GM23248 (cell line): Measurements from ENCODE around the gene PLCL2.

DNA sequence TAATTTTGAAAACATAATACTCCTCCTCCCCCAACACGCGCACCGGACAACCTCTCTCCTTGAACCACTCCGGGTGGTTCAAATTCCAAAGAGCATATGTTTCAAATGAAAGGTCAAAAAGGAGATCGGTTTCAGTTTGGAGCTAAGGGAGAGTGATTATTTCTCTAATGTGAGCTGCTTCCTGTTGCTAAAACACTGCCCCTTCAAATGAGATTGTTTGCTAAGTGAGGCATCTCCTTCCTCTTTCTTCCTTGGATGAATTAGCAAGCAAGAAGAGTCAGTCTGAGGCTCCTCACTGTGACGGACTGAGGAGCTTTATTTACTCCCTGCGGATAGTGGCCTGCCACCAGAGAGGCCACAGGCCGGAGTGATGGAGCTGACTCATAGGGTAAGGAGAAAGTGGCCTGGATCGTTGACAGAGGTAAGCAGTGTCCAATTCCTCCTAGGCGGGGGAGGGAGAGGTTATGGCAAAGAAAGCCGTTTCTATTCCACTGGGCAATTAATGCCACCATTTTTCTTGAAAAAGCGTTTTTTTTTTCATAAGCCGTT is 166.9 kb upstream of the ANKRD28 start:
- RAMPAGE, long total RNA = no peak

GRCh38 chr3:16055389-16056818 is 118.6 kb upstream of the GALNT15 start:
- RAMPAGE, long total RNA = no peak

GRCh38 chr3:16178147-16178812 is 3.8 kb downstream of the GALNT15 start:
- RAMPAGE, long total RNA = no peak

DNA sequence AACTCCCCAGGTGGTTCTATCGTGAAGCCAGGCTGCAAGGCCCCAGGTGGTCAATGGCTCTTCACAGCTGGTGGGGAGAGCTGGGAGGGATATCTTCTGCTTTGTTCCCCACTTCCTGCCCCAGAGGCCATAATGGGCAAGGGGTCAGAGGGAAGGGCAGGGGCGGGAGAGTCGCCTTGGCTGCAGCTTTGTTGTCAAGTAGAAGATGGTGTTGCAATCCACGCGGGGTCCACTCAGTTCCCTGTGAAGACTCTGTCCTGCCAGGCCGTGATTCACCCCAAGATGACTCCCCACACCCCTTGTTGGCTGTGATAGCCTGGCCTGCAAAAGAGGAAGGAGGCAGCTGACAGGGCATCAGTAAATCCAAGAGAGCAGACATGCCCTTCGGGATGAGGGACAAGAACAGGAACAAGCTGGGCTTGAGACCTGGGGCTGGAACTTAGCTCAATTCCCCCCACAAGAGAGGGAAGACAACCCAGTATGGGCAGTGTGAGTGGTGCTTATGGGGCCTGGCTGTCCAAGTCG is 6.9 kb downstream of the GALNT15 start:
- RAMPAGE, long total RNA = no peak

GRCh38 chr3:16243917-16244641 is 20.7 kb downstream of the DPH3 start:
- RAMPAGE, long total RNA = no peak

DNA sequence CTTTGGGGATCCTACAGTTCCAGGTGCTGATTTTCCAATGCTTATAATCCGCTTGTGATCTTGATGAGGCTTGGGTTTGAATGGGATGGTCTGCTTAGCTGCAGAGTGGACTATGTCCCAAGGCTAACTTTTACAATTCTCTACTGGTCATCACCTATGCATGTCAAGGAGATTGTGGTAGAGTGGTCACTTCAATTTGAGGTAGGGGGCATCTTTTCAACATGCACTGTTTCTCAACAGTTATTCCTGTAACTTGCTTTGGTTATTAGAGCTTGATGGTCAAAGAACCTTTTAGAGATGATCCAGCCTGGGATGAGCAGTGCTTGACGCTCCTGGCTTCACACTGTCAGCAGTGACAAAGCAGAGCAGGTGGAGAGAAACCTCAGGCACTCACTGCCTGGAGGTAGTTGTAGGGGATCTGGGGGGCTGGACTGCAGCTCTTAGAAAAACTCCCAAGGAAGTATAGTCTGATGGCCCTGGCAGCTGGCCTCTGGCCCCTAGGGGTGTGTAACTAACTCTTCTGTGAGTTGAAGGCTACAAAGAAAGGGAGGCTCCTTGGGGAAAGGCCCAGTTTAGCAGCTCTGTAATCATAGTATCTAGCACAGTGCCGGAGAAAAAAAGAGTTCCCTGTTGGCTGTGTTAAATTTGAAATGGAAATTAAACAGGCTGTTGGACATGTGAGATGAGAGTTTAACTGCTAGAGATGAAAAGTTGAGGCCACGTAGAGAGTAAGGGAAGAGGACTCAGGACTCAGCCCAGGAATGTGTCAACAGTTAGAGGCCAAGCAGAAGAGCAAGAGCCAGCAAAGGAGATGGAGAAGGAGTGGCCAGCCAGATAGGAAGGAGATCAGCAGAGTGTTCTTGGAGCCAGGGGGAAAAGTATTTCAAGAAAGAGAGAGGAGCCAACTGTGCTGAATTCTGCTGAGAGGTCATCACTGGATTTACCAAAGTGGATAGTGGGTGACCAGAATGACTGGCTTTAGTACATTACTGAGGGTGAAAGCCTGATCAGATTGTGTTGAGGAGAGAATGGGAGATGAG is 14.1 kb downstream of the OXNAD1 start:
- RAMPAGE, long total RNA = no peak

DNA sequence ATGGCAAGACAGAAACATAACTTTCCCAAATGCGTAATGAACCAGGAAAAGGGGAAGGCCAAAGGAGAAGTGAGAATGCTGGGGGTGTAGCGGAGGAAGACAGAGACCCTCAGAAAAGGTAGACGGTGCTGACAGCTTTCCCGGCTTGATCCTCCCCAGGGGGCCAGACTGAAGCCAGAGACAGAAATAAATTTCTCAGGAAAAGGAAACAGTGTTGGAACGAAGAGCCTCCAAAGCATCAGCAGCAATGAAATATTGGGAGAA is 107.6 kb downstream of the OXNAD1 start:
- RAMPAGE, long total RNA = no peak

- RAMPAGE, long total RNA = no peak
Observed at GRCh38 chr3:16427035-16427888, 86.2 kb downstream of the RFTN1 start.

DNA sequence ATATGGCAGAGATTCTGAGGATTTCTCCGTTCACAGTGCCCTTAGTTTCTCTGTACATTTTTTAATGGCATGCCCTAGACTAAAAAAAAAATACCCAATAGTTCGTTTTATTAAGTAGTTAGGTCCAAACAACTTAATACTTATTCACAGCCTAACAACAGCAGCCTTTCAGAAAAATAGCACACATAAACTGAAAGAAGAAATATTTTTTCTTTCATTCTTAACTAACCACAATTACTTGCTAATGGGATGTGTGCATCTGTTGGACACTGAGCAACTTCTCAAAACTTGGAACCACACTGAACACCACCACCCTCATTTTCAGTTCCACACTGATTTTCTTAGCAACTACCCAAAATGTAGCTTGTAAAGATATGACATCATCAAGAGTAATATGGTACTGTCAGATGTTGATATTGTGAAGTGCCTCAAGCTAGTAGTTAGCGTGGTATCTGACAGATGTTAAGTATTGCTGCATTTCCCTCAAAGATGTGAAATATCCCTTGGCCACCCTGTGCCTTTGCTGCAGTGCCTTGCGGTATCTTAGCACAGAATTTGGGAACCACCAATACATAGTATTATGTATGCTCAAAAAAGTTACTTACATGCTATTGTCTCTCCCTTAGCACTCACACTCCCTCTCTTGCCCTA is 9.3 kb downstream of the RFTN1 start:
- RAMPAGE, long total RNA = no peak

GRCh38 chr3:16517002-16517663 is 3.6 kb upstream of the RFTN1 start:
- RAMPAGE, long total RNA = no peak

- RAMPAGE, long total RNA = no peak
Observed at GRCh38 chr3:16545139-16546066, 31.9 kb upstream of the RFTN1 start.

DNA sequence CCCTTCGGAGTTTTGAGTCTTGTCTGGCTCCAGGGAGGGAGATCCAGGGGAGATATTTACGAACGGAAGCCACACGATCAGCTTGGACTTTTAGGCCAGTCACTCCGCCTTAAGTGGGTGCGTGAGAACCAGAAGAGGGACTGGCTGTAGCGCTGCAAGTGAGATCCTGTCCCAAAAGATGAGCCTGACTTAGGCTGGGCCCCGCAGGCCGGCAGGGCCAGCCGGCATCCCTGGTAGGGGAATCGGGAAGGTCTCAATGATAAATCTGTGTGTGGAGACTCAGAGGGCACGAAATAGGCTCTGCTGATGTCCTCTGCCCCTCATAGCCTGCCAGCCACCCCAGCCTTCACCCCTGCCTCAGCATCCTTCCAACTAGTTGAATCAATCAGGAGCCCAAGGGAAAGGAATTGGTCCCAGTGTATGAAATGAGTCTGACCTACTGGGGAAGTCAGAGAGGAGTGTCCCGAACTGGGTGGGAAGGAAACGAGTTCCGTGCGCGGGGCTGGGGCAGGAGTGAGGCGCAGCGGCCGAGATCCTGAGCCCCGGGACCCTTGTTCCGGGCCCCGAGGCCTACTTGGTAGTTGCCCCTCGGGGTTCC is 1.3 kb upstream of the PLCL2 start:
- RAMPAGE, long total RNA = no peak

DNA sequence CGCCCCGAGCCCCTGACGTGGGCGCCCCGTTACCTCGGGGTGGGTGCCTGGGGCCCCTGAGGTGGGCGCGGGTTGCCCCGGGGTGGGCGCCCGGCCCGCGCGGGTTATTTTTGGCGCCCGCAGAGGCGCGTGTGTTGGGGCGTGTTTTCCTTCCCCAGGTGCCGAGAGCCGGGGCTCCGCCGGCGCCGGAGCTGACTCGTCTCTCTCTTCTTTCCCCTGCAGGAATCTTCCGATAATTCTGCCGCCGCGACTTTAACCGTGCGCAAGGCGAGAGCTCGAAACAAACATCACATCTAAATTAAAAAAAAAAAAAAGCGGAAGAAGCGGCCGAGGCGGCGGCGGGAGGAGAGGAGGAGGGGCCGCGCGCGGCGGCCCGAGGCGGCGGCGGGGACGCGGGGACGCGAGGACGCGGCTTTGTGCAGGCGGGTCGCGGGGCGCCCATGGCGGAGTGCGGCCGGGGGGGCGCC is at the start of gene PLCL2:
PLCL2 (plus strand) TSS at position 356 of the 467 bp plus-strand sequence.
- RAMPAGE, long total RNA = no peak

DNA sequence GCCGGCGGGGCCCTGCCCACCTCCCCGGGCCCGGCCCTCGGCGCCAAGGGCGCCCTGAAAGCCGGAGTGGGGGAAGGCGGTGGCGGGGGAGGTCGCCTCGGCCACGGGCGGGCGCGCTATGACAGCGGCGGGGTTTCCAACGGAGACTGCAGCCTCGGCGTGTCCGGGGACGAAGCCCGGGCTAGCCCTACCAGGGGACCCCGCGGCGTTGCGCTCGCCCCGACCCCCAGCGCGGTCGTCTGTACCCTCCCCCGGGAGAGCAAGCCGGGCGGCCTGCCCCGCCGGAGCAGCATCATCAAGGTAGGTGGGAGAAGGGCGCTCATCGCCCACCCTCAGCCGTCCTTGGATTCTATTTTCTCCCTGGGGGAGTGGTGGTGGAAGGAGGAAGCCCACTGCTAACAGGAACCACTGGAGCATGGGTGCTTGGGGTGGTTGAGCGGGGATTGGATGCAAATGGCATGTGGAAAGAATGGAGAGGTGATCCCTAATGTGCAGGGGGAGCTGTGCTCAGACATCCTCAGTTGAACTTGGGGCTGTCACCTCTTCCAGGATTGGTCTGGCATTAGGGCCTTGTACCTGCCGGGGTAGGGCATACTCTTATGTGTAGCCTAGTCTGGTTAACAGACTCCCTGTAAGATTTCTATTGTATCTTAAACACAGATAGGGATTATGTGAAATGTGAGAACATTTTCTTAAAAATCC is 463 bp downstream of the PLCL2 start:
- RAMPAGE, long total RNA = no peak

DNA sequence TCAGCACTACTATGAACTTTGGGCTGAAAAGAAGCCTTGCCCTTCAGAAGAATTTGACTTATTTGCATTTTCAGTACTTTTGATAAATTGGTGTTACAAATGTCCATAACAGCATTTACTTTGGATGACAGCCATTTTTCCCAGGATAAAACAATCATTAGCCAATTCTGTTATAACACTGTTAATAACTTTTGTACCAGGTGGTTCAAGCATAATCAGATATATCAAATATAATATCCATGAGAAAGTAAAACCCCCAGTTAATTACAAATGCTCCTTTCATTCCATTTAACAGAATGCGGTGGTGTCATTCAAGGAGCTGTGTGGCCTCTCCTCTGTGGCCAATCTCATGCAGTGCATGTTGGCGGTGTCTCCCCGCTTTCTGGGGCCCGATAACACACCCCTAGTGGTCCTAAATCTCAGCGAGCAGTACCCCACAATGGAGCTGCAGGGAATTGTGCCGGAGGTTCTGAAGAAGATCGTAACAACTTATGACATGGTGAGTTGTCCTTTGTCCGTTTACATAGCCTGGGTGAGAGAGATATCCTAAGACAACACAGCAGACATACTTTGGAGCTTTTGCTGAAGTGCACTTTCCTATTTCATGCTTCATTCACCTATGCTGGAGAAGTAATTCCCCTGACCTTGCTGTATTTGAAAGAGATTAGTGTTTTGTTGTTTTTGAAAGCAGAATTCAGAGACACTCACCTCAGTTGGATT is 129.8 kb downstream of the PLCL2 start:
- RAMPAGE, long total RNA = no peak

DNA sequence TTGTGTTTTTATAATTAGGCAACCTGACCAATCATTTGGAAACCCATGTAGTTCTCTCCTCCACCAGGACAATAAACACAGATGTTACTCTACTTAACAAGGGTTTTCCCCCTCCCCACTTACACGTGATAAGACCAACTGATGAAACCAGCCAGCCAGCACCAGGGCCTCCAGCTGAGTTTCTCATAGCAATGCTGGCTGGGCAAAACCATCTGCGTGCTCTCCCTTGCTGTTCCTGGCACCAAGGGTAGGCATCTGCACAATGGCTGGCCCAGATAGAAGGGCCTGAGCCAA is 310.4 kb downstream of the PLCL2 start:
- RAMPAGE, long total RNA = no peak

GRCh38 chr3:17434758-17435501 is 307.5 kb downstream of the TBC1D5 start:
- RAMPAGE, long total RNA = no peak

- RAMPAGE, long total RNA = no peak
Observed at GRCh38 chr3:17725427-17726456, 16.7 kb downstream of the TBC1D5 start.

DNA sequence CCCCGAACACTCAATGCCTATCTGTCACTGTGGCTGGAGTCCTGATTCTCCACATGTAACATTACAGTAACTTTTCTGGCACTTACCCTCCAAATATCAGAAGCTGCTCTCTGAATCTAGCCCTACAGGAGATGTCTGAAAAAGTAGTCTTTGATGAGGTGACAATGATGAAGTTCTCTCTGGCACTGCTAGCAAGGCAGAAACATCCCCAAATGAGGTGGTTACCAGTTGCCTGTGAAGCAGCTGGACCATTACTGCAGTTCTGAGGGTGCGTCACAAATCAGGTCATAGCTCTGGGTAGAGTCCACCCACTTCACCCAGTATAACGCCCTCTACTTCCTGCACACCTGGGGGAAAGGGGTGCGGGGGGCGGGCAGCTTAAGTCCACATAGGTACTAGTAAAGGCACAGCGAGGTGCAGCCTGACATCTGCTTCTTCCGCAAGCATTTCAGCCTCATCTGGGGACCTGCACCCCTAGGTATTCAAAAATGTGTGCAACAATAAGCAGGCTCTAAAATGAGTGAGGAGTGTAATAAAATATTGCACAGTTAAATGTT is 13.4 kb upstream of the SATB1 start:
- RAMPAGE, long total RNA = no peak

DNA sequence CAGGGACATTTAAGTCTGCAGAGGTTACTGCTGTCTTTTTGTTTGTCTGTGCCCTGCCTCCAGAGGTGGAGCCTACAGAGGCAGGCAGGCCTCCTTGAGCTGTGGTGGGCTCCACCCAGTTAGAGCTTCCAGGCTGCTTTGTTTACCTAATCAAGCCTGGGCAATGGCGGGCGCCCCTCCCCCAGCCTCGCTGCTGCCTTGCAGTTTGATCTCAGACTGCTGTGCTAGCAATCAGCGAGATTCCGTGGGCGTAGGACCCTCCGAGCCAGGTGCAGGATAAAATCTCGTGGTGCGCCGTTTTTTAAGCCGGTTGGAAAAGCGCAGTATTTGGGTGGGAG is 185.1 kb upstream of the KCNH8 start:
- RAMPAGE, long total RNA = no peak